SK-N-MC (cell line): ENCODE results near the genes CST4 and PYGB.

- RRBS, result 26% methylated on average over 6 of the region's 27 CpGs
Observed at GRCh38 chr20:23655711-23656529, 18.2 kb upstream of the CST3 start.

- RRBS, result no CpG with 5 or more reads among the region's 7 CpGs
Observed at GRCh38 chr20:23660202-23660752, 22.5 kb upstream of the CST3 start.

- RRBS, result 0% methylated on average over 1 of the region's 12 CpGs
Observed at GRCh38 chr20:23688611-23689179, at the start of gene CST4. Gene CST4 (minus strand): TSS chr20:23689038.

DNA sequence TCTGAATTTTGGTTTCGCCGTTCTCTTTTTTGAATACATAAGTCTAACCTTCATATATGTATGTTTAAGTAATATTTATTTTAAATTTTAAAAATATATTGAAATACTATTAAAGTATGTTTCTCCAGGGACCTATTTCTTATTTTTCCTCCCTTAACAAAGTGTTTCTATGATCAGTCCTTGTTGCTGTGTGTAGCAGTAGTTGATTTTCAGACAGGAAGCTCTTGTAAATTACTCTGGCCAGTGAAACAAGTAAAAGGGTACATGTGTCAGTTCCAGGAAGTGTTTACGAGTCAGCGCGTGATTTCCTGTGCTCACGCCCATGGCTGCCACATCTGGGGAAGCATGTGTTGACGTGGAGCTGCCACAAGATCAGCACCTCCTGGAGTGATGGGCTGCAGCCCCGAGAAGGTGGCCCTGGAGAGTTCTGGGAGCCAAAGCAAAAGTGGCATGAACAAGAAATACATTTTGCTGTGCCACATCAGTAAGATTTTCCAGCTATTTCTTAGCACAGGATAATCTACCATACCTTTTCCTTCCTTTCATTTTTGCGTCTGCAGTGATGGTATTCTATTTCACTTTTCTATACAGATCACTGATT, 38.7 kb upstream of the GGTLC1 start:
- RRBS, result no CpG with 5 or more reads among the region's 9 CpGs

GRCh38 chr20:24034538-24035136, 46.1 kb upstream of the GGTLC1 start:
- RRBS, result no CpG with 5 or more reads among the region's 3 CpGs

- RRBS, result no CpG with 5 or more reads among the region's 4 CpGs
Observed at GRCh38 chr20:24462794-24463147, 6.7 kb upstream of the SYNDIG1 start.

DNA sequence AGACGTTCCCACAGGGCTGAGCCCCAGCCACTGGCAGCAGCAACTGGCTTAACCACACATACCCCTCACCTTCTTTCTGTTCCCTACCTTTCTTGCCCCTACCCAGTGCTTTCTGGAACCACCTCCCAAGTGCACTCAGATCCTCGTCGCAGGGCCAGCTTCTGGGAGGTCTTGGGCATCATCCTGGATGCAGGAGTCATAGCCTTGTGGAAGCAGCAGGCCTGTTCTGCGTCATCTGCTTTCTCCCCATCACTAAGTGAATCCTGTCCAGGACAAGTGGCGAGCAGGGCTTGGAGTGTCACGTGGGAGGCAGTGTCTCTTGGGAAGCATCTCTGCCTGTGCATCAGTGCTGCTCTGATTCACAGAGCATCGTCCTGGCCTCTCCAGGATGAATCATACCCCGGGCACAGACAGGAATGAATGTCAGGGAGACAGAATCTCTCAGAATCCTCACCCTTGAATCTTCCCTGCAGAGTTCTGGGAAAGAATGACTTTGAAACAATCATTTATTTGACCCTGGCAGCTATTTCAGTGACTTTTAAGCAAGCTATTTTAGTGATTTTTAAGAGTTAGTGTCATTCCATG, 32.7 kb downstream of the SYNDIG1 start:
- RRBS, result no CpG with 5 or more reads among the region's 8 CpGs

DNA sequence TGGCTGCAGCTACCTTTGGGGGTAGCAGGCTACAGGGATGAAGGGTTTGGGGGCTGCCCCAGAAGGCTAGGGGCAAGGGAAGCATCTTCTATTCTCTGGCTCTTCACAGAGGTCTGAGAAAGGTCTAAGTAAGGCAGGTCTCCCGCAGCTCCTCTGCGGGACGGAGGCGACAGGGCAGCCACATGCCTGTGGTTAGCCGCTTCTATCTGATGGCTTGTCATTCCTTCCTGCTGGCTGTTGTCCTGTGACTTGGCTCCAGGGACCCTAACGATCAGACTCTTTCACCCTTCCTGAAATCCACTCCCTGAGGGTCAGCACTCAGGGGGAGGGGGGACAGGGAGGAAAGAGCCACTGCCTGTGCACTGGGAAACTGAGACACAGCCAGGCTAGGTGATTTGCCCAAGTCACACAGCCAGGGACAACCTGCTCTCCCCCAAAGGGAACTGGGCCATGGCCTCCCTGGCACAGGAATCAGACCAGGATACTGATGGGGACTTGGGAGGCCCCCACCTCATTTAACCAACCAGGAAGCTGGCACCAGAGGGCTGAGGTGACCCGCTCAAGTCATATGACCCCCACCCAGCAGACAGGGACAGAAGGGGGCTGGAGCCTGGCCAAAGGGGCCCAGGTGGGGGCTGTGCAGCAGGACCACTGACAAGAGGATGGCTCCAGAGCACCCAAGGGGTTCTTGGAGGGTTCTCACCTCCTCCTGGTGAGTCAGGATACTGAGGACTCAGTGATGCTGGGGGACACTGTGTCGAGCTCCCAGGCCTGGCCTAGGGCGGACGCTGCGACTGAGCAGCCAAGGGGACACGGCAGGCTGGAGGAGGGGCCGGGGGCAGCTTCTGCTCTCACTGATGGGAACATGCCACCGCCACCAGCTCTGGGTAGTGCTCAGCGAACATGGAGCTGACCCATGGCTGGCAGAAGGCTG, 936 bp downstream of the CST7 start:
- RRBS, result no CpG with 5 or more reads among the region's 15 CpGs

- RRBS, result no CpG with 5 or more reads among the region's 9 CpGs
Observed at GRCh38 chr20:24998561-24999210, 6.1 kb upstream of the APMAP start.

DNA sequence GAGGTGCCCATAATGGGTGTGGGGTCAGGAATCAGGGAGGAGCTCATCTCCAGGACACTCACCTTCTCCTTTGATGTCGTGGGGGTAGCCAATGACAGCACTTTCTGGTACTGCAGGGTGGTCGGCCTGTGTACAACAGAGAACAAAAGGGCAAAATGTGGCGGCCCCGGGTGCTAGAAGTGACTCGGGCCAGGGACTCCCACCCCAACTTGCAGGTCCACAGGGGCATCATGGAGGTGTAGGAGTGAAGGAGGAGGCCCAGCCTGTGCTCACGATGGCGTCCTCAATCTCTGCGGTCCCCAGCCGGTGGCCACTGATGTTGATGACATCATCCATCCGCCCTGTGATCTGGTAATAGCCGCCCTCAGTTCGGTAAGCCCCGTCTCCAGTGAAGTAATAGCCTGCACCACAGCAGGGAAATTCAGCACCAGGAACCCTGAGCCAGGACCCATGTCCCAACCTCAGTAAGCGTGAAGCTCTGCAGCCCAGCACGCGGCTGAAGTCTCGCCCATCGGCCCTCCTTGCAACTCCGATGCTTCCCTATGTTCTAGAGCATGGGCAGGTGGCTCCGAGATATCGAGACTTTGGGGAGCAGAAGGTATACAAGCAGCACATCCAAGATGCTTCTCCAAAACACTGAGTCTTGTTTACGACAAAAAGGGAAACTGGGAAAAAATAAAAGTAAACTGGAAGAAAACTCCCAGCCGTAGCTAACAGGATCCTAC, 20.1 kb upstream of the APMAP start:
- RRBS, result no CpG with 5 or more reads among the region's 23 CpGs

DNA sequence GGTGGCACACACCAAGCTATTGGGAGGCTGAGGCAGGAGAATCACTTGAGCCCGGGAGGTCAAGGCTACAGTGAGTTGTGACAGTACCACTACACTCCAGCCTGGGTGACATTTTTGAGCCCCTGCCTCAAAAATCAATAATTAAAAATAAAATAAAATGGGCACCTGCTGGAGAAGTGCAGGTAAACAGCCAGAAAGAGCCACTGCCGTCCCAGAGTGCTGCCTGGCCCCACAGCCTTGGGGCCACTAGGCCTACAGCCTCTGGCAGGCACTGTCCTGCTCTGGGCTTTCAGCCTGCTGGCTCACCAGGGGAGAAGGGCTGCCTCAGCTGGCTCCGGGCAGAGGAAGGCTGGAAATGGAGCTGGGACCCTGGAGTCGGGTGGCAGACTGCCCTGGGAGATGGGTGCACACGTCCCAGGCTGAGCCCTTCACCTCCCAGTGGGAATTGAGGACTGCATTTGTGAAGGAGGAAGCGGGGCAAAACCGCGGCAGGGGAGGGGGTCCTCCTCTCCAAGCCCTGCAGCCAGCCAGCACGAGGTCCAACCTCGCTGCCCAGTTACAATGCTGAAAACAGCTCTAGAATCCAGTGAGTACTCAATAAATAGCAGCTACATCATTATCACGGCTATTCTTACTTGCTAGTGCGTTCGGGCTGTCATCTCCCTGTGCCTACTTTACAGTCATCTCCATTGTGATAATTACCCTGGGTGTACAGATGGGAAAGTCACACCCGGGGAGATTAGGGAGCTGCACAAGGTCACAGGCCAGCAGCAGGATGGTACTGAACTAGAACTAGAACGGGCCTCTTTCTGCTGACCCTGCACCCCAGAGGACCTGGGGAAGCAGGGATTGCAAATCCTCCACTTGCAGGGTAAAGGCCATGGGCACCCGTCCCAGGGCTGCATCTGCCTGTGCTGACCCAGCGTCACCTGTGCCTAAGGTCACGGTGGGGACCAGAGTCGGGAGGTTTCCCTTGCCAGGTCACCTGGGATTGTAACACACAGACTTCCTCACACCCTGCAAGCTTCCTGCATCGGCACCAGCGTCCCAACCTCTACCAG, 13.1 kb downstream of the ACSS1 start:
- RRBS, result no CpG with 5 or more reads among the region's 21 CpGs

GRCh38 chr20:25053007-25053778, 4.7 kb downstream of the ACSS1 start:
- RRBS, result no CpG with 5 or more reads among the region's 16 CpGs

GRCh38 chr20:25076708-25077028, 5.3 kb downstream of the VSX1 start:
- RRBS, result no CpG with 5 or more reads among the region's 4 CpGs

DNA sequence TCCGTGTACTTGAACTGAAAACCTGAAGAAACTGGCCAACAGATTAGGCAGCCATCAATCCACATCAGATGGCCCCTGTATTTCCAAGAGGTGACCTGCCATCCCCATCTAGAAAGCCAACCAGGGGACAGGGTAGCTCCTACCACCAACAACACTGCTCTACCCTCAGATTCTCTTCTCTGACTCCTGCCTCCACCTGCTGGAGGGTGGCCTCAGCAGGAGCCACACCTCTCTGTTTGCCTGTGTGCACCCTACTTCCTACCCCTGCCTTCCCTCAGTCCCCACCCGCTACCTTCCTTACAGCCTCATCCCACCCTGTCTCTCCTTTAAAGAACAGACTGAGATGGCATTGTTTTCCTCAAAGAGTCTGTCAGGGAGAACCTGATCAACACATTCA, 1.6 kb downstream of the ENTPD6 start:
- RRBS, result no CpG with 5 or more reads among the region's 2 CpGs

GRCh38 chr20:25246298-25246877, 1.5 kb upstream of the PYGB start:
- RRBS, result no CpG with 5 or more reads among the region's 8 CpGs

GRCh38 chr20:25247876-25249111, at the start of gene PYGB:
Gene PYGB (plus strand): TSS chr20:25248085.
- RRBS, result under 1% methylated on average over 68 of the region's 125 CpGs

GRCh38 chr20:25309278-25309890, 61.5 kb downstream of the PYGB start:
- RRBS, result no CpG with 5 or more reads among the region's 11 CpGs

GRCh38 chr20:25310183-25311245, 62.6 kb downstream of the PYGB start:
- RRBS, result 85% methylated on average over 2 of the region's 12 CpGs

- RRBS, result 93% methylated on average over 9 of the region's 44 CpGs
Observed at GRCh38 chr20:25475993-25476865, 68.8 kb downstream of the GINS1 start.

DNA sequence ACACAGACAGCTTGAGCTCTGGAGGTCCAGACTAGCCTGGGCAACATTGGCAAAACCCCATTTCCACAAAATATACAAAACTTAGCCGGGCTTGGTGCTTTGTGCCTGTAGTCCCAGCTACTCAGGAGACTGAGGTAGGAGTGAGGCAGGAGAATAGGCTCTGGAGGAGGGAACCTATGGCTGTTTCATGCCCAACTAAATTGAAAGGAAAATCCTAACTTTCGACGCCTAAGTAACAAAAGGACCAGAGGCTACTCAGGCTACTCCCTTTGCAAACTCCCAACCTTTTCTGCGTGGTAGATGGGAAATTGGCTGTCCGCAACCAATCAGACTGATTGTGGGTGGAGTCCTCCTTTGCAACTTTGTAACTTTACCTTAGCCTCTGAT, 42.0 kb downstream of the NINL start:
- RRBS, result no CpG with 5 or more reads among the region's 5 CpGs